Suprapubic skin (tissue), 4 donors: Measurements from ENCODE around the genes CLDN9 and DNASE1.

- PRO-cap, result no peak
- RAMPAGE, long total RNA, 4 experiments, result no peak in any of the 4 experiments
Measured at GRCh38 chr16:2769391-2770415, 7.4 kb downstream of the ELOB start.

DNA sequence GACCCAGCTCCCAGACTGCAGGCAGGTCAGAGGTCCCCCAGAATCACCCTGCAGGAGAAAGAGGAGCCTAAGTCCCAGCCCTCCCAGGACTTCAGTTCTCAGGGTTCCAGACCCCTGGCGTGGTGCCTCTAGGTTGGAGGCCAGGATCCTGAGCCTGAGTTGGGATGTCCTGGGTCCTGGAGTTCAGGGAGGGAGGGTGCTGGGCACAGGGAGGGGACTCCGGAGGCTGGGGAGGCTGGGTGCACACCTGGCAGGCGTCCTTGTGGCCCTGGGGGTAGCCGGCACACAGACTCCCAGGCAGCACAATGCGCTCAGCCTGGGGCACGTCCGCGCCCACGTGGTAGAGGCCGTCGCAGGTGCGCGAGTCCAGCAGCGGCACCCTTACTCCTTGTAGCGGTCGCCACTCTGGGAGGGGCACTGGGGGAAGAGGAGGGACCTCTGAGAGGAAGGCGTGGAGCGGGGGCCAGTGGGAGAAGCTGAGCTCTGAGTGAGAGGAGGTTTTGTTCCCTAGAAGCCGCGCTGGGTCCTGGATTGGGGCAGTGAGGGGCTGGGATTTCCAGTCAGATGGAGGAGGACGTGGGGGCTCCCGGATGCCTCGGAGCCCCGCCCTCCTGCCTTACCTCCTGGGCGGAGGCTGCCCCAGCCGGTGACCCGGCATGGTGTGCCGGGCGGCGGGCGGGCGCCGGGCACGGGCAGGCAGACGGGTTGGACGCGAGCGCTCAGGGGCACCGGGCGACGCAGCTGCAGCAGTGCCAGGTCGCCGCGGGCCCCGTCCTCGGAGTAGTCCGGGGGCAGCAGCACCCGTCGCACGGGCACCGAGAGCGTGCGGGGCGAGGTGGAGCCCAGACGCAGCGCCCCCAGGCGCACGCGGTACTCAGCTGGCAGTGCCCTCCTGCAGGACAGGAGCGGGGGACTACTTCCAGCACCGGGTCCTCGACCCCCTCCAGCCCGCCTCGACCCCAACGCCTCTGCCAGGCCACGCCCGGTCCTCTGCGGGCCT is 2.3 kb downstream of the PRSS33 start:
- PRO-cap, result no peak
- RAMPAGE, long total RNA, 4 experiments, result no peak in any of the 4 experiments

GRCh38 chr16:2970702-2971643 is 1.8 kb downstream of the PAQR4 start:
- PRO-cap, result no peak
- RAMPAGE, long total RNA, 4 experiments, result no peak in any of the 4 experiments

DNA sequence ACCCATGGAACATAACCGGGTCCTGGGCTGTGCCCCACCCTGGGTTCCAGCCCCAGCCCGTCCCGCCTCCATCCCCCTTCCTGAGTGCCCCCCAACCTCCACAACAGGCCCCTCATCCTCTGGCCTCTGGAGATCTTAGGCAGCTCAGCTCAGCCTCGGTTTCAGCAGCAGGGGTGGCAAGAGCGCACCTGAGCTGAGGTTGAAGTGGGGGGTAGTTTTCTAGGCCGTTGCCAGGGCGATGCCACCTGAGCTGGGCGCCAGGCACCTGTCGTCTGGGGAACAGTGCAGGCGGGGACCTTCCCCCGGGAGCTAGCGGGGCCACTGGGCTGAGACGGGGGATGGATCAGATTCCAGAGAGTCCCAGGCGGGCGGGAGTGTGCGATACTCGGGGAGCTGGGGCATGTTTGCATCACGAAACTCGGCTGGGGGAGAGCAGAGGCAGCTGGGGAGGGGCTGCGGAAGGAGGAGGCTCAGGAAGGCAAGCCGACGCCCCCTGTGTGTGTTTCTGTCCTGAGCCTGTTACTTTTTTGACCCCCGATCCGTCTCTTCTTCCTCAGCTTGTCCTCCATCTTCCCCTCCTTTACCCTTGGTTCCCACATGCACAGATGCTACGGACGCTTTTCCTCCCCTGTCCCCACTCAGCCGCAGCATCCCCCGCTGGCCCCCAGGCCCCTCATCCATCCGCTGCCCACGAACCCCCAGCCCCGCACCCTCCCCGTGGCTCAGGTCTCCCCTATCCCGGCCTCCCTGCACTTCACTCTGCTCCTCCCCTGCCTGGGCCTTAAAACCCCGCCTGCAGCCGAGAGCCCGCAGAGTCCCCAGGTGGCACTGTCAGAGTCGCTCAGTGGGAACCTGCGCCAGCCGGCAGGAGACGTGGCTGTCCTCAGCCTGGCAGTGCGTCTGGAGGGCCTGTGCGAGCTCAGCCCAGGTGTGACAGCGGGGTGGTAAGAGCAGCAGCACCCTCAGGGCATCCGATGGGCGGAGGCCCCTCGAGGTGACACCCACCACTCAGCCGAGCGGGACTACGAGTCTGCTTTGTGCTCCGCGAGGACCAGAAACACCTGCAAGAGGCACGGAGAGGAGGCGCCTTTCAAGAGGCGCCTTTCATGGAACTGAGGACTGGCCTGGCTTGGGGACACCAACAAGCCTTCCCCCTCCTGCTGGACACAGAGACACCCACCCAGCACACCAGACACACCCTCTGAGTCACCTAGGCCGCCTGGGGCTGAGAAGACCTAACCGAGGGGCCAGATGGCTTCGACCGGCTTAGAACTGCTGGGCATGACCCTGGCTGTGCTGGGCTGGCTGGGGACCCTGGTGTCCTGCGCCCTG is at the start of gene CLDN9:
Gene CLDN9, plus strand, starts transcription at position 812 of the 1,332 bp plus-strand sequence.
- PRO-cap, result no peak
- RAMPAGE, long total RNA, 4 experiments, result no peak in any of the 4 experiments

DNA sequence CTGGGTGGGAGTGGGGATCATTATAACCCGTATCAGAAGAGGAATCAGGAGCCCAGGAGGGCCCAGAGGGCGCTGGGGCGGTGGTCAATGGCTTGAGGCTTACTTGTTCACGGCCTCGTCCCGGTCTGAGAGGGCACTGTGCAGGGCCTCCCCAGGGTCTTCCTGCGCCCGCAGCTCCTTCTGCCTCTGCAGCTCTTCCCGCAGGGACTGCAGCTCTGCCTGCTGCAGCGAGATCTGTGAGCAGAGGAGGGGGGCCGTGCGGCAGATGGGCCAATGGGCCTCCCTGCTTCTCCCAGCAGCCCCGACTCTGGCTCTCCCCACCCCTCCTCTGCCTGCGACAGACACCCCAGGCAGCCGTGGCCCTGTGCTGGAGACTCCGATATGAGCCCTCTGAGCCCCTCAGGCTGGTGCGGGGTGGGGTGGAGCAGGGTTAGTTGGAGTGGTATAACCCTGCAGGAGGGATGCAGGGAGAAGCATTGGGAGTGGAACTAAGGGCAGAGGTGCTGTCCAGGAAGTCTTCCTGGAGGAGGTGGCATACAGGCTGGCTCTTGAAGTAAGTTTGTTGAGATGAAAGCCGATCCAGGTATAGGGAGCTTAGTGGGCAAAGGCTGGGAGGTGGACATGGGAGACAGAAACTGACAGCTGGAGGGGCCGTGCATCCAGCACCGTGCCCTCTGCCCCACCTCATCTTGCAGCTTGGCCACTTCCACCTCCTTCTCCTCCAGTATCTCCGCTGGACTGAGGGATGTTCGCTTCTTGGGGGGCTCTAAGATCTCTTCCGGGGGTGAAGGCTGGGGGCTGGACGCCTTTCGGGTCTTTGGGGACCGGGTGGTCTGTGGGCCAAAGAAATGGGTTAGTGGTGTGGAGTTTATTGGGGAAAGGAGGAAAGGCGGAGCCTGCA is 5.0 kb downstream of the THOC6 start:
- PRO-cap, result no peak
- RAMPAGE, long total RNA, 4 experiments, result no peak in any of the 4 experiments

DNA sequence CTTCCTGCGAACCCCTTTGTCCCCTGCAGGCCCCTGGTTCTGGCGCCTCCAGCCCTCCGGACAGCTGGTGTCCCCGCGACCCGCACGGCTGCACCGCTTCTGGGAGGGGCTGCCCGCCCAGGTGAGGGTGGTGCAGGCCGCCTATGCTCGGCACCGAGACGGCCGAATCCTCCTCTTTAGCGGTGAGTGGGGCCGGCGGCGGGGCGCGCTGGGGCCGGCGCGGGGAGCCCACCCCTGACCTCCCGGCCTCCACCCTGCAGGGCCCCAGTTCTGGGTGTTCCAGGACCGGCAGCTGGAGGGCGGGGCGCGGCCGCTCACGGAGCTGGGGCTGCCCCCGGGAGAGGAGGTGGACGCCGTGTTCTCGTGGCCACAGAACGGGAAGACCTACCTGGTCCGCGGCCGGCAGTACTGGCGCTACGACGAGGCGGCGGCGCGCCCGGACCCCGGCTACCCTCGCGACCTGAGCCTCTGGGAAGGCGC is 7.2 kb upstream of the IL32 start:
- PRO-cap, result no peak
- RAMPAGE, long total RNA, 4 experiments, result no peak in any of the 4 experiments

DNA sequence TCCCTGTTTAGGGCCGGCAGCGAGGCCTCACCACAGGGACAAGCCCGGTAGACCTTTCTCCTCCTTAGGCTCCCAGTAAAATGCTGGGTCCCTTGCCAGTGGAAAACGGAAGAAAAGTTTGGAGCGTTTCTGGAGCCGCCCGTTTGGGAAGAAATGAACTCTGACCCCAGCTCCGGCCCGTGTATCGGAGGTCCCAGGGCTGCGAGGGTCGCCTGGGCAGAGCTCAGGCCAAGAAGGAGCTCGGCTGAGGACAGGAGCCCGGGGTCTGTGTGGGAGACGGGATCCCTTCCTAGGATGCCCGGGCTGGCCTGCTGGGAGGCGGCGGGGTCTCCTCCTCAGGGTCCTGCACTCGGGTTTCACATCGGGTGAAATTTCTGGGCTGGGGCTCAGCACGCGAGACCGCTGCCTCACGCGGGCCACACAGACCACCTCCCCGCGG is 23.3 kb downstream of the ZNF213 start:
- PRO-cap, result no peak
- RAMPAGE, long total RNA, 4 experiments, result no peak in any of the 4 experiments

DNA sequence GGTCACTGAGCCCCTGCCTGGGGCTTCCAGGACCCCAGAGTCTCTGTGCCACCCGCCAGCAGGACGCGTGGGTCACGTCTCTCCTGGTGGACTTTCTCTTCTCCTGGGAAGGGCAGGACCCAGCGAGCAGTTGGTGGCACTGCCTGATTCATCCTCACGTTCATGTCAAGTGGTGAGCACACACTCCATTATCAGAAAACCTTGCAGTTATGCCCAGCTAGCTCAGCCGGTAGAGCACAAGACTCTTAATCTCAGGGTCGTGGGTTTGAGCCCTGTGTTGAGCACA is 39.1 kb downstream of the ZNF200 start:
- PRO-cap, result no peak
- RAMPAGE, long total RNA, 4 experiments, result no peak in any of the 4 experiments

- PRO-cap, result no peak
- RAMPAGE, long total RNA, 4 experiments, result no peak in any of the 4 experiments
Measured at GRCh38 chr16:3216108-3216687, 18.8 kb downstream of the ZNF200 start.

GRCh38 chr16:3274189-3275517 is 8.6 kb upstream of the ZNF263 start:
- PRO-cap, result no peak
- RAMPAGE, long total RNA, 4 experiments, result no peak in any of the 4 experiments

GRCh38 chr16:3402072-3402322 is 982 bp downstream of the ZNF174 start:
- PRO-cap, result no peak
- RAMPAGE, long total RNA, 4 experiments, result no peak in any of the 4 experiments

- PRO-cap, result no peak
- RAMPAGE, long total RNA, 4 experiments, result no peak in any of the 4 experiments
Measured at GRCh38 chr16:3640246-3640715, 14.2 kb upstream of the DNASE1 start.

GRCh38 chr16:3654165-3655227 is at the start of gene DNASE1:
DNASE1 (plus strand) TSS chr16:3654691.
- PRO-cap, result no peak
- RAMPAGE, long total RNA, 4 experiments, result no peak in any of the 4 experiments

- PRO-cap, result no peak
- RAMPAGE, long total RNA, 4 experiments, result no peak in any of the 4 experiments
Measured at GRCh38 chr16:3674194-3674709, 19.8 kb downstream of the DNASE1 start.

DNA sequence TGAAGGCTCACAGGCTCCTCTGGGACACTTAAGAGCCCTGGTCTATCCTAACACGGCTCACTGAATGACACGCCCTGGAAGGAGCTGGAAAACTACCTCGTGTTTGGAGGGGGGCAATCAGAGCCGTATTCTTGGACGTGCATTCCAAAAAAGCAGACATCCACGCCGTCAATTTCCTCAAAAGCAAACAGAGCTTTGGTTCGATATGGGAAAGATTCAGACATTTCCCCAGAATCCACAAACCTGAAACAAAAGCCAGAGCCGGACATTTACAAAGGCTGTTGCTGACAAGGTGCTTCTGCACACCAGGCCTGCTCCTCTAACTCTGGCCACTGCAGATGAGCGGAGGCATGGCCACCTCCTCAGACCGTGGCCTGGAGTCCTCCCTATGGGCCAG is 22.2 kb upstream of the TRAP1 start:
- PRO-cap, result no peak
- RAMPAGE, long total RNA, 4 experiments, result no peak in any of the 4 experiments

- PRO-cap, result no peak
- RAMPAGE, long total RNA, 4 experiments, result no peak in any of the 4 experiments
Measured at GRCh38 chr16:3819121-3819647, 61.3 kb downstream of the CREBBP start.

DNA sequence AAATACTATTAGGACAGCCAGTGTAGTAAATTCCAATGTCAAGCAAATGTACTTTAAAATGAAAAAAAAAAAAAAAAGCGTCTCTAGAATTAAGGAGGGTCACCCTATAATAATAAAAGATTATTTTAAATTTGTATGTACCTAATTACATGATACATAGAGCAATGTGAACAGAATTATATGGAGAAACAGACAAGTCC is 49.3 kb upstream of the CREBBP start:
- PRO-cap, result no peak
- RAMPAGE, long total RNA, 4 experiments, result no peak in any of the 4 experiments

DNA sequence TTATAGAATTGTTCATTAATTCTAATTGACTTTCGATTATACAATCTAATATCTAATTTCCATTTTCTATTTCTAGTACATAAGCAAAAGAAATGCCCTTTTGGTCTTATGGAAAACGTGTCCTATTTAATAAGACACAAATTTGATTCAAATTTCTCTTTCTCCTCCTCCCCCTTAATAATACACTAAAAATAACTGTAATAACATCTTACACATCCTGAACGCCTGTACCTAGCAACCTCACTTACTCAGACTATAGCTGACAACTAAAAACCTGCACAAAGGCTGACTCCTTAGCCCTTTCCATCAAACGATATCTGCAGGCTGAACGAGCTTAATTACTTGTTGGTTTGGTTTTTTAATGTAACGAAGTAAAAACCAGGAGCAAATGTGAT is 23.8 kb downstream of the ADCY9 start:
- PRO-cap, result no peak
- RAMPAGE, long total RNA, 4 experiments, result no peak in any of the 4 experiments

DNA sequence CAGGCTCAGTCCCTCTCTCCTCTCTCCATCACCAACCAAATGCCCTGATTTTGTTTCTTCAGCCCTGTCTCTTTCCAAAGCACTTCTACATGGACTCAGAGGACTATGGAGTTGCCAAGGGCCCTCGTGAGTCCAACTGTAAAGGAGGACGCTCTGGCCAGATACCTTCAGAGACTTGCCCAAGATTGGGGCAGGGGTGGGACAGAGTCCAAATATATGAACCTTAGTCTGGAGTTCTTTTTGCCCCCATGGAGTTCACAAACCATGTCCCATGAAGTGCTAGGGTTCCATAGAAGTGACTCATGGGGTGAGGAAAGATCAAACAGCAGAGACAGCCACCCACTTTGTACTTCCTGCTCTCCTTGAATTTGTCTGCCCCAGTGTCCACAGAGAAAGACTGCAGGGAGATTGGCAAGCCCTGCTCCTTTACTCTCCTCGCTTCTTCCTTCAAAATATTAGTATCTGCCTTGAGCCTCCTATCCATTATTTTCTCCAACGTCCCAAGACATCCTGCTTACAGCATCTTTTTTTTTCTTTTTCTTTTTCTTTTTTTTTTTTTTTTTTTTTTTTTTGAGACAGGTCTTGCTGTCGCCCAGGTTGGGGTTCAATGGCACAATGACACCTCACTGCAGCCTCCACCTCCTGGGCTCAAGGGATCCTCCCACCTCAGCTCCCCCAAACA is 28.9 kb downstream of the SRL start:
- PRO-cap, result no peak
- RAMPAGE, long total RNA, 4 experiments, result no peak in any of the 4 experiments

DNA sequence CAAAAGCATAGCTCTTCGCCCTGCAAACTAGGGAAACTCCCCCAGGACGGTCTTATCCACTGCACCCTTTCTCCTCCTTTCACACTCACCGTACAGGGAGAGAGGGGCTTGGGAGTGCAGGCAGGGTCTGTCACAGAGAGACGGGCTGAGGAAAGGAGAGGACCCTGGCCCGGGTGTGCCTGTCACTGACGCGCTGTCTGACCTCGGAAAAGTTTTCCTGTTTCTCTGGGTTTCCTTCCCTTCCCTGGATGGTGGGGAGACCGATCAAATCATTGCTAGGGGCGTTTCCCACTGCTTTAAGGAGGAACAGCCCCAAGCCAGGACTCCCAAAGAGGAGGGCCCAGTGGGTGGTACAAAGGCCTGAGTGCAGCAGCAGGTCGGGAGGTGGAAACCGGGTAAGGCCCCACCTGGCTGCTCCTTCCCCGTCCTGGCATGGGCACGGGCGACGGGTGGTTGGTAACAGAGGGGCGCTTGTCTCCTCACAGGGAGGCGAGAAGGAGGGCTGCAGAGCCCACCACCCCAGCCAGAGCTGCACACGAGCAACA is 2.3 kb downstream of the SRL start:
- PRO-cap, result no peak
- RAMPAGE, long total RNA, 4 experiments, result no peak in any of the 4 experiments